B cell (primary cell): ENCODE data around the genes ABCC6 and ITPRIPL2.

DNA sequence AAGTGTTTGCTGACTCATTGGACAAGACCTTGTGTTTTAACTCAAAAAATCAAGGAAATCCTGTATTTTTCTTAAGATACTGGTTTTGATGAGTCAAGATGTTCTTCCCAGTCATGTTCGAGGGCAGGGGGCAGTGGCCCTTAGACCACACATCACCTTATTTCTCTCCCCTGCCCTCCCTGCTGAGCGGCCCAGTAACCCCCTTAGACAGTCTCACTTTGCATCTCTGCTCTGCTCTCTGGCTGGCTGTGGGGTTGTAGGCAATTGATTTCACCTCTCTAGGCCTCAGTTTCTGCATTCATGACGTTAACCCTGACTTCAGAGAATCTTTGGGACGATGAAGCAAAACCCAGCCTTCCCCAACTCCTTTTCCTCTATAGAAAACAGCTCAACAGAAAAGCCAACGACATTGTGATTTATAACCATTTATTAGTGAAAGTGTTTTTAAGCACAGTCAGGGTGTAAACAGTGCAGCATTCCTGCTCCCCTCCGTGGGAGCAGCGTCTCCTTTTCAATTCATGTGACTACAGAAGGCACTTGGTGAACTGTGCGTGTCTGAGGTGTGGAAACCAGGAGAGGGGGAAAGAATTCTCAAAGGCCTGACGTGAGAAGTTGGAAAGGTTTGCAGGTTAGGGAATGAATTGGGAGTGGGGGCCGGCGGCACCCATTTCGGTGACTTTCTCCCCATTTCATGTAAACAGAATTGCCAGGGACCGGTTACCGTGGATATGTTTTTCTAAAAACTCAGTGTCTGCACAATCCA, 52.9 kb downstream of the NDE1 start:
- PRO-cap = no peak
- CAGE, long polyA plus RNA = no peak

GRCh38 chr16:15718255-15718794, 68.3 kb downstream of the NDE1 start:
- PRO-cap = no peak
- CAGE, long polyA plus RNA = no peak

- PRO-cap = no peak
- CAGE, long polyA plus RNA = no peak
Observed at GRCh38 chr16:15728106-15728448, 78.0 kb downstream of the NDE1 start.

DNA sequence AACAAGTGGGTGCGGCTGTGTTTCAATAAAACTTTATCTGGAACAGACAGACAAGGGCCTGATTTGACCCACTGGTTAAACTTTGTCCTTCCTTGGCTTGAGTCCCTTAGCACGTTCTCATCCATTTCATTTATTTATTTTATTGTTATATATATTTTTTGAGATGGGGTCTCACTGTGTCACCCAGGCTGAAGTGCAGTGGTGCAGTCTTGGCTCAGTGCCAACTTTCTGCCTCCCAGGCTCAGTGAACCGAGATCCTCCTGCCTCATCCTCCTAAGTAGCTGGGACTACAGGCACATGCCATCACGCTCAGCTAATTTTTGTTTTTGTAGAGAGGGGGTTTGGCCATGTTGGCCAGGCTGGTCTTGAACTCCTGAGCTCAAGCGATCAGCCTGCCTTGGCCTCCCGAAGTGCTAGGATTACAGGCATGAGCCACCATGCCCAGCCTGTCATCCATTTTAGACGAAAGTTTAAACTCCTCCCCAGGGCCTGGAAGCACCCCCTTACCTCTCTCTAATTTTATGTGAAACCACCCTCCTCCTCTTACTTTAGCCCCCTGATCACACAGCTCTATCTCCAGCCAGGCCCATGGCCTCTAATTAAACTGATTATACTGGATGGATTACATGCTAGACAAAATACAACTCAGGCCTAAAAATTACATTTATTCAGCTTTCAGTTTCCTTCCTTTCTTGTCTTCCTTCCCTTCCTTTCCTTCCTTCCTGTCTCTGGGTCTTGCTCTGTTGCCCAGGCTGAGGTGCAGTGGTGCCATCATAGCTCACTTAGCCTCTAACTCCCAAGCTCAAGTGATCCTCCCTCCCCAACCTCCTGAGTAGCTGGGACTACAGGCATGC, 64.0 kb downstream of the MYH11 start:
- PRO-cap = no peak
- CAGE, long polyA plus RNA = no peak

DNA sequence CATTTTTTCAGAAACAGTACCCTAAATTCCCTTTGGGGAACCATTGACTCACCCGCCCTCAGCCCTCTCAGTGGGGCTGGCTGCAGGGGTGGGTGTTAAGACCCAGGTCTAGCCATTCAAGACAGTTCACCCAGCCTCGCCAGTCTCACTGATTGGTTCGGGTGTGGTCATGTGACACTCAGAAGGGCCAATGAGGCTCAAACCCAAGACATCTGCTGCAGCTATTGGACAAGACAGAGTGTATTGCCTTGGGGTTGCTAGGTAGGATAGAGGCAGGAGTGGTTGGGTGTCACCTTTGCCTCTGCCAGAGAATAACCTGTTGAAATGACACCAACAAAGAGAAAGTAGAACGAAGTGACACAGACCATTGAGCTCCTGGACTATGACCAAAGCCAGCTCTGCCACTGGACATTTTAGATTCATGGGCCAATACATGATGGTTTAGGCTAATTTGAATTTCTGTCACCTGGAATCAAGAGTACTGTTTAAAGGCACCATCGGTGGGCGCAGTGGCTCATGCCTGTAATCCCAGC, 19.7 kb upstream of the CEP20 start:
- PRO-cap = no peak
- CAGE, long polyA plus RNA = no peak

DNA sequence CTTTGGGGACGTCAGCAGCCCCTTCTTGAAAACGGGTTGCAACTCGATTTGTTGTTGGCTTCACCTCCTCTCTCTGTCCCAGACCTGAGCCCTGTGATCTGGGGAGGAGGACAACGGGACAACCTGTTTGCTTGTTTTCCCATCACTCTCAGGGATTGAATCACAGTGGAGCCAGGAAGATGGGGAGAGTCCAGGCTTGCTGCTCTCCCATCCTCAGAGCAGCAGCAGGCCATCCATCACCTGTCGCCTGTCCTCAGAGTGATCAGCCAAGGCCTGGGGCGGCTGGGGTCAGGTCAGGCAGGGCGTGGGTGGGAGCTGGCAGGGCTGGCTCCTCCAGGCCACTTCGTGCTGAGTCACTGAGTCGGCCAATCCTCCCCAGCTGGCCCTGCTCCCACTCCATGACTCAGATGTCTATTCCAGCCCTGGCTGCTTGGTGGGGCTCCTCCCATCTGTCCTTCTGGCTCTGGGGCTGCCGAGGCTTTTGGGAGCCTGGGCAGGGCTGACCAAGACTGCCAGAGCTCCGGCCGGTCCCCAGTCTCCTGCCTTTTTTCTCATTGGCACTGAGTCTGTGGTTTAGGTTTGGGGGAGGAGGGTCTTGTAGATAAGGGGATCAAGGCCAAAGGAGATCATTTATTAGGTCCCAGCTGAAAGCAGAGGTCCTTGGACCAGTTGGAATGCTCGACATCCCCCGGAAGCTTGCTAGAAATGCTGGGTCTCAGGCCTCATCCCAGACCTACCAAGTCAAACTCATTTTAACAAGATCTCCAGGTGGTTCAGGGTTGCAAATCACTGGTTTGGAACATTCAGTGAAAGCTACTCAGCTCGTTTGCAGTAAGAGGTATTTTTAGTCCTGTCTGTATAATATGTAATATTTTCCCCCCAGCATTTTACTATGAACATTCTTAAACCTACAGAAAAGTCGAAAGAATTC, 72.7 kb downstream of the ABCC1 start:
- PRO-cap = no peak
- CAGE, long polyA plus RNA = no peak

- PRO-cap = no peak
- CAGE, long polyA plus RNA = no peak
Observed at GRCh38 chr16:16049129-16049652, 99.8 kb downstream of the ABCC1 start.

- PRO-cap = no peak
- CAGE, long polyA plus RNA = no peak
Observed at GRCh38 chr16:16223387-16223754, at the start of gene ABCC6. Gene ABCC6 (minus strand): TSS chr16:16223494.

DNA sequence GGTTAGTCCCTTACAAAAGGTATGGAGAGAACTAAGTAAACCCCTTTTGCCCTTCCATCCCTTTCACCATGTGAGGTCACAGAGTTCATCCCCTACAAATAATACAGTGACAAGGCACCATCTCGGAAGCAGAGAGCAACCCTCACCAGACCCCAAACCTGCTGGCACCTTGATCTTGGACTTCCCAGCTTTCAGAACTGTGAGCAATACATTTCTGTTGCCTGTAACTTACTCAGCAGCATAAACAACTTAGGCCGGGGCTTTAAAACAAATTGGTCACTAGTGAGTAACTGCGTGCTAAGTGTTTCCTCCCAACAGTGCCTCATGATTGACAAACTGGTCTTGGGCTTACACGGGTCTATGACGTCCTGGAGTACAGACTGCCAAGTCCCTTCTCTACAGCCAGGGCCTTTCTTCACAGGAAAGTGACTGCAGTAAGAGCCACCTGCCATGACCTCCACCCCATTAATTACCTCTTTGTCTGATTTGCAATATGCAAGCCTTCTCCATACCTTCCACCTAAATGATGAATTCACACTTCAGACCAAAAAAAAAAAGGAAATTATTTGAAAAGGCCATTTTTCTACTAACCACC, 136.7 kb downstream of the XYLT1 start:
- PRO-cap = no peak
- CAGE, long polyA plus RNA = no peak

- PRO-cap = bidirectional peak, plus-strand start at chr16:17460545, minus-strand start at chr16:17460315
- CAGE, long polyA plus RNA = no peak
Observed at GRCh38 chr16:17459507-17460805, 10.8 kb downstream of the XYLT1 start.

GRCh38 chr16:17460885-17461514, 9.8 kb downstream of the XYLT1 start:
- PRO-cap = no peak
- CAGE, long polyA plus RNA = no peak

DNA sequence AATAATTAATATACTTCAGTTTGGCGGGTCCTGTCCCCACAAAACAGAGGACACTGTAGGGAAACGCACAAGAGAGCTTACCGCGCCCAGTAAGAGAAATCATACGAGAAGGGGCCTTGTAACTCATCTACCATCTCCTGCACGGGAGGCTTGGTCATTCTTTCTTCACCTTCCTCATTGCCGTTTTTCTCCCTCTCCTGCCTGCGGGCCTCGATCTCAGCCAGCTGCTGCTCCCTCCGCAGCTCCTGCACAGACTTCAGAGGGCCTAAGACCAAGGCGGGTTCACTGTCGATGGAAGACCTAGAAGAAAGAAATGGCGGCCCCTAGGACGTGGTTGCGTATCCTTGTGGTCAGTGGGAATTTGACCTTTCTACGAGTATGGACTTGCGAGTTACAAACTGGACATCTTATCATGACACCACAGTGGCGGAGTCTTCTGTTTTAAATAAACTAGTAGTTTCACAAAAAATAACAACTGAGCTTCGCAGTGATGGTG, 41.2 kb downstream of the NOMO2 start:
- PRO-cap = no peak
- CAGE, long polyA plus RNA = no peak

DNA sequence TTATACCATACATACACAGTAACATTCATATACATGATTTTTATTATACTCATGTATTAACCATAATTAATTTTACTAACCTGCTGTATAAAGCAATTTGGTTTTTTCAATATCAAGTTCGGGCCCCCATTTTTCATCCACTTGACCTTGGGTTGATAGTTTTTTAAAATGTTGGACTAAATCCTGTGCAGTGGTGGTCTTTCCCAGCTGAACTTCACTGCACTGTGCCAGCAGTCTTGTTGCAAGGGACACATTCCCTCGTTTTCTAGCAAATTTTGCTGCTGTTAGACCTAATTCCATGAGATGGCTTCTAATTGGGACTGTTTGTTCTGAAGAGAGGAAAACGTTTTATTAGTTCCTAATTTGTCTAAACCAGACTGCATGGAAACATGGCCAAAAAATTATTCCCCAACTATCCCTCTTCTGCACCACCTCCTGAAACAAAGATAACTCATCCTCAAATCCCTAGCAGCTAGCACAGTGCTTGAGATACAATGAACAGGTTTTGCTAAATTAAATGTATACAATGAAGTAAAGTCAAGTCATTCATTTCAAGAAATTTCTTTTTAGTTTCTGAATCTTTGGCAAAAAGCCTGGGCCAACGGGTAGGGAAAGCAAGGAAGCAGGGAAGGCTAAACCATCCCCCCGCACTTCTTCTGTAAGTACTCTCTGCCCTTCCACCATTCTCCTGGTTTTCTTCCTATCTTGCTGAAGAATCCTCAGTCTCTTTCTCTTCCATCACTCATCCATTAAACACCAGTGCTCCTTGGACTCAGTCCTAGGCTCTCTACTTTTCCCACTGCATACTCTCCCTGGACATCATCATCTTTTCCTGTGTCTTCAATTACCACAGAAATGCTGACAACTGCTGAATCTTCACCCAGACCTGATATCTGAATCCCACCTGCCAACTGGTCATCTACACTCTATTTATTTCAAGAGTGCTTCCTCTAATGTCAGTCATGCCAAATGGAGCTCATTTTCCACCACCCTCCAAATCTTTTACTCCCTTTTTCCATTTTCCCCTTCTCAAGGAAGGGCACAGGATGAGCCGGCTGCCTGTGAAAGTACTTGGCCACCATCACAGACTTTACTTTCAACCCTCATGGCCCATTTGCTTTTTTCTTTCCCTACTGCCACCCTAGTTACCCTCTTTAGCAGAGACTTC, 53.6 kb upstream of the ARL6IP1 start:
- PRO-cap = no peak
- CAGE, long polyA plus RNA = no peak

DNA sequence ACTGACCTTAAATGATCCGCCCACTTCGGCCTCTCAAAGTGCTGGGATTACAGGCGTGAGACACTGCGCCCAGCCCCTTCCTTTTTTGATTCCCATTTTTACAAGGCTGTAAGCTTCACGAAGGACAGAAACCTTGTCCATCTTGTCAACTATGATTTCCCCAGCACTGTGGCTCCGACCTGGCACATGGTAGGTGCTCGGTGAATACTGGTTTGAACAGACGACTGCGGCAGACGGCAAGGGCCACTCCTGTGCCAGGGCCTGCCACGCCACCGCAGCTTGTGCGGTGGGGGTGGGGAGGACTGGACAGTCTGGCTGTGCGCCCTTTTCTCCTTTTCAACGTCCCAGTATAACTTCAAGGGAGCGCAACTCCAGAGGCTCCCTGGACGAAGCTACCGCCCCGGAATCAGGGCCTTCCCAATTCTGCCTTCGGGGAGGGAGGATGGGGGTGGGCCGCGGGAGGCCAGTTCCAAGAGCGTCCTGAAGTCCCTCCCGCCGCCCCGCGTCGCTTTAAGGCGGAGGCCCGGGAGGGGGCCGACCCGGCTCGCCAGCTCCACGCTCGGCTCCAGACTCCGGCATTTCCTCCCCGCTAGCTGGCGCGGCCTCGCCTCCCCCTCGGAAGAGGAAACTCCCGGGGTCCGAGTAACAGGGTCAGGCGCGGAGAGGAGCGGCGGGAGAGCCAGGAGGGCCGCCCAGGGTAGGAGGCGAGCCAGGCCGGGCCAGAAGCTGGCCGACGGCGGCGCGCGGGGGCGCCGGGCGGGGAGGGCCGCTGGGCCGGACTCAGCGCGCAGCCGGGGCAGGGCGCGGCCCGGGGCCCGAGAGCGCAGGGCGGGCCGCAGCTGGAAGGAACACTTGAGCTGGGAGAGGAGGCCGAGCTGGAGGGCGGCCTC, at the start of gene ITPRIPL2:
ITPRIPL2 (plus strand) TSS at position 537 of the 890 bp plus-strand sequence.
- PRO-cap = bidirectional peak, plus-strand start at position 537 of the sequence, minus-strand start at position 482 of the sequence; bidirectional peak, plus-strand start at position 568 of the sequence, minus-strand start at position 572 of the sequence
- CAGE, long polyA plus RNA = no peak

DNA sequence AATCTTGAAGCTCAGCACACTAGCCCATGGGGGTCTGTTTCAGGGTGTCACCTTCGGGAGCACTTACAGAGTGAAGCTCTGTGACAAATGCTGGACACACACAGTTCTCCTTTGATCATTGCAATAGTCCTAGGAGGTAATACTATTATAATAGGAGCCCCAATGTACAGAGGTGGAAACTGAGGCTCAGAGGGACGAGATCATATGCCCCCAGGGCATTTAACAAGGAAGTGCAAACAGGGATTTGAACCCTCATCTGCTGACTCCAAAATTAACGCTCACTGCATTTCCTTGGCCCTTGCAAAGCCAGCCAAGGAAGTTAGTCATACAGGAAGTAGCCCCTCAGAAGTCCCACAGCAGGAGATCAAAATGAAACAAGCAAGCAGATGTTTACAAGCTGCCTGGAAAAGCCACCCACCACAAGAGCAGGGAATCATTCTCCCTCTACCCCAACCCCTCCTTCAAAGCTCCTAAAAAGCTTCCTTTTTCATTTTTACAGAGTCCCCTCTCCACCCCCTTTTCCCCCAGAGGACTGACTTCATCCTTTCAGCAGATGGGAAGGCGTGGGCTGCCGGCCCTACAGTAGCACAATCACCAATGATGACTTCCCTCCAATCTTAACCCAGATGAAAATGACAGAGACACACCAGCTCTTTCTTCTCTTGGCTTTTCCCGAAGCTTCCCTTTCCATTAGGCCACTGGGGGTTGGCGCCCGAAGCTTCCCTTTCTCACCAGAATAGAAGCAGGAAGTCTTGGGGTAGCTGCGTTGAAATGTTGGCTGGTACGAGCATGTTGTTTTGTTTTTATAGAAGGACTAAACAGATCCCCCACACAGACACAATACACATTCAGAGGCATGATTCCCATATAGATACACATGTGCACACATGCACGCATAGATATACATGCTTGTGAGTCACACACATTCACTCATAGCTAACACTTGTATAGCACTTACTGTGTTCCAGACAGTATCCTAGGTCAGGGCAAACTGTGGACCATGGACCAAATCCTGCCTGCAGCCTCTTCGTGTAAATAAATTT, 17.2 kb downstream of the ITPRIPL2 start:
- PRO-cap = no peak
- CAGE, long polyA plus RNA = no peak

- PRO-cap = no peak
- CAGE, long polyA plus RNA = no peak
Observed at GRCh38 chr16:19384734-19385091, 33.0 kb upstream of the TMC5 start.

- PRO-cap = no peak
- CAGE, long polyA plus RNA = no peak
Observed at GRCh38 chr16:19578187-19578967, 22.9 kb downstream of the VPS35L start.

DNA sequence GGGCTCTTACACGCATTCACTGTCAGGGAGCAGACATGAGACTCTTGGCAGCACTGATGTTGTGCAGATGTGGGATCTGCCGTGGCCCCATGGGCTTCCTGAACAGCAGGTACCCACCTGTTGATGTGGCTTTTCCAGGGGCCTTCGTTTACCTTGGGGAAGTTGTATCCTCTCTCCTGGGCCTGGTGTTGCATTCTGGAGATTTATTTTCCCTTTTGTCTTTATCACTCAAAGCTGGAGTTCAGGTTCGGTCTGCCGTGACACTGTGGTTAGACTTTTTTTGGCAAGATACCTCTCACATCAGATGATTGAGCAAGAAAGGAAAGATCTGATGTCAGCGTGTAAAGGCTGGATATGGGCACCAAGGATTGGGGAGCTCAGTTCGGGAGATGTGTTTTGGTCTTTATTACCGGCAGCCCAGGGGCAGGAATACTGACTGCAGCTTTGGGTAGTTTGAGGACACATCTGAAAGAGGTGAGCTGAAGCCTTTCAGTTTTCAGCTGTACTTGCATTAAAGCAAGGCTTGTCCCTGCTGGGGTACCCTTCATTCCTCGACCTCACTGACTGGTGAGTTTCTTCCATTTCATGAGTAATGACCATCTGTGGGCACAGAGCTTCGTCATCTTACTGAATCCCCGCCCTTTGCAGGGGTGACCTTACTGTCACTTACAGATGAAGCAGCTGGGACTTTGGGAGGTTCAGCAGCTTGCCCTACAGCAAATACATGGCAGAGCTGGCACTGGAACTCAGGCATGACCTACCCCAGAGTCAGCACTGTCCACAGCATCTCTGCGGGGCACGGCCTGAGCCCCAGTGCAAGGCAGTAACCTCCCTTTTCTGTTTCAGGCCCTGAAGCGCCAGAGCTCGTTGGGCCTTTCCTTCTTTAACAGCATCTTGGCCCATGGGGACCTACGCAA, 19.1 kb downstream of the KNOP1 start:
- PRO-cap = no peak
- CAGE, long polyA plus RNA = no peak

GRCh38 chr16:19700016-19700835, 17.8 kb downstream of the KNOP1 start:
- PRO-cap = no peak
- CAGE, long polyA plus RNA = no peak

GRCh38 chr16:19753701-19755008, 36.1 kb downstream of the IQCK start:
- PRO-cap = no peak
- CAGE, long polyA plus RNA = no peak